RPMI7951 (cell line): Measurements from ENCODE around the gene AKAIN1.

DNA sequence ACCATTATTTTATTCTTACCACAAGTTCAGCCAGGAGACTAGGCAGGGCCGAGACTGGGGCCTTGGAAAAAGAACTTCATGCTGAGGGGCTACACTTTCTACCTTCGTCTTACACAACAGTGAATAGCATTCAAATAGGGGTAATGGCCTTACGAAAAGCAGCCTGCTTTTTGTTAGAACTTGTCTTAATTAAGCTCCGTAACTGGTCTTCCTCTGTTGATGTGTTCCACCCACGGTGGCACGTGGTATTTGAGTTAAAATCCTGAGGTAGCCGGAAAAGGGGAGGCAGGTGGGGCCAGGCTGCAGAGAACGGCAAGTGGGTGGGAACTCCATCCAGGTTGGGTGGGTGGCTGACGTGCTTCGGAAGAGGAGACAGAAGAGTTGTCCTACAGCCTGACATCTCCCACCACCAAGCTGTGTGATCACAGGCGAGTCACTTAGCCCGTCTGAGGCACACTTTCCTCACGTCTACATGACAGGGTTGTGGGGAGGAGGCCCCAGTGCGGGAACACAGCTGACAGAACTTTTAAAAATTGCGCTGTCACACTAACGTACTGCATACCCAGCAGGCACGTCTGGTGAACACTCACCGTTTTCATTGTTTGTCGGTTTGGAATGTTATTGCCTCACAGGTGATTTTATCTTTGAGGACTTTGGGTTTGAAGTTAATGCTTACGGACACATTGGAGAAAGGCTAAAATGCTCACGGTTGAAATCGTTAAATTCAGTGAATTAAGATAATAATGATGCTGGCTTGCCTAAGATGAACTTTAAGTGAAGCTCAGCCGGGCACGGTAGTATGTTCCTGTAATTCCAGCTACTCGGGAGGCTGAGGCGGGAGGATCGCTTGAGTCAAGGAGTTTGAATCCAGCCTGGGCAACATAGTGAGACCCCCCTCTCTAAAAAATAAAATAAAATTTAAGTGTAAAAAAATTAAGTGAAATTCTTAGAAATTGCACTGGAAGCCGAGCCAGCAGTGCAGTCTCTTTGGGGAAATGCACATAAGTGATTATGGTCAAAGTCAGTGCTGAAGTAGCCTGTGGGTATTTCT, 8.8 kb downstream of the EMILIN2 start:
- RAMPAGE, long total RNA: no peak

DNA sequence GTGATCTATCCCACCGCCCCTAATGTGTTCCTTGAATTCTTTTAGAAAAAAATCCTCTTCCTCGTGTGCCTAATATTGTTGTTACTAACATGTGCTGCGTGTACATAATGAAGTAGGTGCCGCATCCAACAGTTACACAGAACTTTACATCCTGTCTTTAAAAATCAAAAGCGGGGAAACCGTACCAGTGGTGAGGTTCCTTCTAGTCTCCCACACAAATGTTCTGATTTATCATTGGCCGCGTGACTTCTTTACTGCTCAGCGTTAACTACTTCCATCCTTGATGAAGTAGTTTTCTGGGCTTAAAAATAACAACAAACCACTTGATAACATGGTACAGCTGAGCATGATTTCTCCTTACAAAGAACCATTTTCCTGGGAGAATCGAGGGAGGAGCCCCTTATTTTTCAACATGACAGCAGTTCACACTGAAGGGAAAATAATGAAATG, 9.7 kb downstream of the EMILIN2 start:
- RAMPAGE, long total RNA: no peak

DNA sequence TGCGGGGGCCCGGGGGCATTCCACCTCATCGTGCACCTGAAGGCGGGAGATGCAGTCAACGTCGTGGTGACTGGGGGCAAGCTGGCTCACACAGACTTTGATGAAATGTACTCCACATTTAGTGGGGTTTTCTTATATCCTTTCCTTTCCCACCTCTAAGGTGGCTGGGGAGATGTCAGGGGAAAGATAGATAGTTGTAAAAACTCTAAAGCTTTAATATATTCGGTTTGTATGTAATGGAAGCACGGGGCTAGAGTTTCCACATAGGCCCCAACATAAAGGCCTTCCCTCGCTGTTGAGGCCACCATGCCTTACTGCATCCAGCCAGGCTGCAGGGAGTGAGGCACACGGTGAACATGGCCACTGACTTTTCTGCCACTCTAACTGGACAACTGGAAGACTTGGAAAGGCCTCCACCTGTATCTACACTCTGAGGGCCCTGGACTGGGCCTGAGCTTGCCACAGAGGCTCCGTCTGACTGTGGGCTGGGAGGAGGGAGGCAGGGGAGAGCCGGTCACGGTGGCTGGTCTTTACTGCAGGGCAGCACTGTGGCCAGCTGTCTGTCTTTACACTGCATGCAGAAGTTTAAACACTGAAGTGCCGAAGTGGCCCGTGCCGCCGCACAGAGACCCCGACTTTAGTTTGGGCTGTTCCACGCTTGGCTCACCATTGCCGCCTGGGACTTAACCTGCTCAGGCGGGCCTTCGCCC, 66.6 kb downstream of the EMILIN2 start:
- RAMPAGE, long total RNA: no peak

GRCh38 chr18:2947695-2948008, 65.3 kb downstream of the LPIN2 start:
- RAMPAGE, long total RNA: no peak

DNA sequence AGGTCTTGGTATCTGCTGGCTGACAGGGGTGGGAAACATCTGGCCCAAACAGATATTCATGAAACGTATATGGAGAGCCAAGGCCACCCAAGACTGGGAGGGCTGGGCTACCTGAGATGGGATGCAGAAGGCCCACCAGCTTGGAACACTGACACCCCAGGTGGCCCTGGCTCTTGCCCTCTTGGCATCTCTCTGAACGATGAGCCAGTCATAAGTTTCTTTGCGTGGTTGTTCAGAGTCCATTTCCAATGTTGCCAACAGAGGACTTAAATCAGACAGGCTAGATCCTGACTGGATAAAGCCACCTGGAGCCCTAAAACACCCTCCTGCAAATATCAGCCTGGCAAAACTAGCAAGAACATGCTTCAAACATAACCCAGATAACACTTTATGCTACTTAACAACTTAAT, 42.6 kb downstream of the LPIN2 start:
- RAMPAGE, long total RNA: no peak

DNA sequence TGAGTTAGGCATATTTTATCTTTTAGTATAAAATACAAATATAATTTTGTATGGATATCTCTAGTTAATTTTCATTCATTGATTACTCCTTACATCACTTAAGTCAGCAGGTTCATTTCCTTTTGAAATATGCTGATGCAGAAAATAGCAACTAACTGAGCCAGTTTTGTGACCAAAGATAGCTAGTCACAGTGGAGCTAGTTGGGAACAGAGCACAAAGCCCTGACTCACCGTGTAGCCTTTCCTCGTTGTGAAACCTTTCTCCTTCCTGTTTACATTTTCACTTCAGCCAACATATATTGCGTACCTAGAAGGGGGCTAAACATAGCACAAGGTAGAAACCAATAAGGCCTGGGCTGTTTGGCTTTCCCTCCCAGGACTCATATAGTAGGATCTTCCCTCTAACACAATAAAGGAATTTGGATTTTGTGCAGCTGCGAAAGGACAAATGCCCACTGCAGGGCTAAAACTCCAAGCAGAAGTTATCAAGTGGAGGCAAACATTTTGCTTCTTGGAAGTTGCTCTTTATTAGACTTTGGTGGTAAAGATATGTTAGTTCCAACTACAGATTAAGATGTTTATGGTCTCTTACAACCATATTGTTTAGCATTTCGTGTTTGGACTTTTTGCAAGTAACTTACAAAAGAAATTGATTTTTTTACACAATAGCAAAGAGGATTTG, 24.5 kb upstream of the LPIN2 start:
- RAMPAGE, long total RNA: no peak

GRCh38 chr18:3058322-3058880, 45.5 kb upstream of the LPIN2 start:
- RAMPAGE, long total RNA: no peak

- RAMPAGE, long total RNA: no peak
These were observed 47.6 kb upstream of the LPIN2 start for GRCh38 chr18:3060410-3061102.

DNA sequence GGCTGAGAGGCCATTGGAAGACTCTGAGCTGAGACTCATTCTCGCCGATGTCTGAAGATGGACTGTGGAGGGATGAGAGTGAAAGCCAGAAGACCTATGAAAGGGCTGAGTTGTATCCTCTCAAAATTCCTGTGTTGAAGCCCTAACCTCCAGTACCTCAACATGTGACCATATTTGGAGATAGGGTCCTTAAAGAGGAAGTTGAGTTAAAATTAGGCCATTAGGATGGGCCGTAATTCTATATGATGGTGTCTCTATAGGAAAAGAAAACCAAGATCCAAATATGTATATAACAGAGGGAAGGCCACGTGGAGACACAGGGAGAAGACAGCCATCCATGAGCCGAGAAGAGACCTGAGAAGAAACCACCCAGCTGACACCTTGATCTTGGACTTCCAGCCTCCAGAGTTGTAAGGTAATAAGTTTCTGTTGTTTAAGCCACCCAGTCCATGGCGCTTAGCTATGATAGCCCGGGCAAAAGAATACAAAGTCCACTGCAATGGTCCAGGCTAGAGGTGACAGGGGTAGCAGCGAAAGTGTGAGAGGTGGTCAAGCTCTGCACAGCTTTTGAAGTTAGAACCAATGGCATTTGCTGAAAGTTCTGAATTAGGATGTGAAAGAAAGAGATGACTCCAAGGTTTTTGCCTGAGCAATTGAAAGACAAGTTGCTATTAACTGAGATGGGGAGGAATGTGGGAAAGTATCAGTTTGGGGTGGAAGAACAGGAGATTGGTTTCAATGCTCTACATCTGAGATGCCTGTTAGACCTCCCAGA, 2.8 kb downstream of the MYOM1 start:
- RAMPAGE, long total RNA: no peak

DNA sequence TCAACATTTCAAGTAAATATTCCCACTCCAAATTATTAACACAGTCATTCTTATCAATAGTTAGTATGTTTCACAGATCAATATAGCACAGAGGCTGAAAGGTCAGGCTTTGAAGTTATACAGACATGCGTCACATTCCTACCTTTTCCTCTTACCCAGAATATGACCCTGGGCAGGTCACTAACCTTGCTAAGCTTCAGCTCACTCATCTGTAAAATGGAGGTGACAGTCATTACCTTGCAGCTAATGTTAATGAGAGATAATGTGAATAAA, 13.8 kb upstream of the MYL12A start:
- RAMPAGE, long total RNA: no peak

DNA sequence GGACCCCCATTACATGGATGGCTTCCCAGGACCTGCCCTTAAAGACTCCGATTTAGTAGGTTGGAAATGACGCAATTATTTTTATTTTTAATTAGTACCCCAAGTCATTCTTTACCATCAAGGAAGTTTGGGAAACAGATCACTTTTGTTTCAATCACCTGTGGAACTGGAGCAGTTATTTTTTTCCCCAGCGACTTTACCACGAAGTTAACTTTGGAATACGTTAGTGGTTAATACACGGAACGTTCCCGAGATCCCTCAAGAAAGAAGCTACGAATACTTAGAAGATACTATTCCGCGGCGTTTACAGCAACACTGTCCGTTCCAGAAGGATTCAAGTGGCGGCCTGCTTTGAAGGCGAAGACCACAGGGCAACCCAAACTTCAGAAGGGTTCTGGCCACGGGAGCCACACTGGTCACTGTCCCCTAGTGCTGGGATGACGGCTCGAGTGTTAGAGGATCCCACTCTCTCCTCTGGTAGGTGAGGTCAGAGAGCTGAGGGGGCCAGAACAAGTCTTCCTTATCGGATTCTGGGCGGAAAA, 1.2 kb upstream of the MYL12A start:
- RAMPAGE, long total RNA: no peak

GRCh38 chr18:3251752-3252793, 4.5 kb downstream of the MYL12A start:
- RAMPAGE, long total RNA: no peak

DNA sequence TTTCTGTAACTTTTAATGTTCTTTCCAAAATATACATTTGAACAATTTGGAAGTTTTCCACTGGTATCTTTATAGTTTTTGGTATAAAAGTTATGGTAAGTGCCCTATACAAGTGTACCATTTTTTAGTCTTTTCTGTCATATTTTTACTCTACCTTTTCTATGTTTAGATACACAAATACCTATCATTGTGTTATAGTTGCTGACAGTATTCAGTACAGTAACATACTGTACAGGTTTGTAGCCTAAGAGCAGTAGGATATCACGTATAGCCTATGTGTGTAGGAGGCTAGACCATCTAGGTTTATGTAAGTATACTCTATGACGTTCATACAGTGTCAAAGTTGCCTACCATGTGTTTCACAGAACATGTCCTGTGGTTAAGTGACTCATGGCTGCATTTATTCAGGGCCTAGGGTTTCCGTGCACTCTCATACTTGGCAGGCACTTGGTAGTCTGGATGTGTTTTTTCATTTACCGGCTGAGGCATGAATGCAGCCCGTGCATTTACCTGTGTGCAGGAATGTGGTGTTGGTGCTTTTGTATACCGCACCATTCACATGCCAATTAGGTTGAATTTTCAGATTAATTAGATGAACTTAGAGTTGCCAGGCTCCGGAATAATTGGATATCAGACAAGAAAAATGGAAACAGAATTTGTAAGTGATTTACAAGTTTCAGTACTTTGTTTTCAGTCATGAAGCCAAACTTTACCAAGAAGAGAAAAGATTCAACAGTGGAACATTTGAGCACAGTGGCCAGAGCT, 43.4 kb downstream of the MYL12B start:
- RAMPAGE, long total RNA: no peak

GRCh38 chr18:3449174-3449939, 615 bp upstream of the TGIF1 start:
- RAMPAGE, long total RNA: no peak

GRCh38 chr18:3498553-3499623, 48.9 kb downstream of the TGIF1 start:
- RAMPAGE, long total RNA: no peak

DNA sequence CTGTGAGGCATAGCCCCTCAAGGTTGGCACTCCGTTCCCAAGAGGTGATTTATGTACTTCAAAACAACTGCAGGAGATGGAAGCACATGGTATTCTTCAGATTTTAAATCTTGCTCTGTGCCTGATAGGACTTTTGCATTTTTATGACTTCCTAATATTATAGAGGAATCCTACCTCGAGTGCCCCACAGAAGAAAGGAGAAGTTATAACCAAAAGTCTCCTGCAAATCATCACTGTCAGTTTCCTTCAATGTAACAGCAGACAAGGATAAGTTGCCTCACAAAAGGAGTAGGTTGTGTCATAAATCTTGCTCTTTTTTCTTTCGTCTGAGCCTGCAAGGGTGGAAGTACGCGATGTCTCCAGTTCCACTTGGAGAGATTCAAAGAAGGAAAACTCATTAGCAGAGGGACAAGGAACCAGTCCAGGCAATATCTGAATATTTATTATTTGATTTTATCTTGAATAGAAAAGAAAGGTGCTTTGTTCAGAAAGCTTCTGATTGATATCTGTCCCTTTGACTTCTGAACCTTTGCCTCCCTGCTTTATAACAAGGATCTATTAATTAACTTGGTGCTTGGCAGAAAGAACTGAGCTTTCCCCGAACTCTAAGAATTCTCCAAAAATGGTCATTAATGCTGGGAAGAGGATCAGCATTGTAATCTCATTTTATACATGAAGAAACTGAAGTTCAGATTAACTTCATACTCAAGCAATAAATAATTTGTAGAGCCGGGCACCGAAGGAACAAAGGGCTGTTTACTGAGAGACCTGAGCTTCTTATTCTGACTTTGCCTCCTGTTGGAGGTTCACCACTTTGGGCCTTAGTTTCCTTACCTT, 272.4 kb downstream of the TGIF1 start:
- RAMPAGE, long total RNA: no peak

DNA sequence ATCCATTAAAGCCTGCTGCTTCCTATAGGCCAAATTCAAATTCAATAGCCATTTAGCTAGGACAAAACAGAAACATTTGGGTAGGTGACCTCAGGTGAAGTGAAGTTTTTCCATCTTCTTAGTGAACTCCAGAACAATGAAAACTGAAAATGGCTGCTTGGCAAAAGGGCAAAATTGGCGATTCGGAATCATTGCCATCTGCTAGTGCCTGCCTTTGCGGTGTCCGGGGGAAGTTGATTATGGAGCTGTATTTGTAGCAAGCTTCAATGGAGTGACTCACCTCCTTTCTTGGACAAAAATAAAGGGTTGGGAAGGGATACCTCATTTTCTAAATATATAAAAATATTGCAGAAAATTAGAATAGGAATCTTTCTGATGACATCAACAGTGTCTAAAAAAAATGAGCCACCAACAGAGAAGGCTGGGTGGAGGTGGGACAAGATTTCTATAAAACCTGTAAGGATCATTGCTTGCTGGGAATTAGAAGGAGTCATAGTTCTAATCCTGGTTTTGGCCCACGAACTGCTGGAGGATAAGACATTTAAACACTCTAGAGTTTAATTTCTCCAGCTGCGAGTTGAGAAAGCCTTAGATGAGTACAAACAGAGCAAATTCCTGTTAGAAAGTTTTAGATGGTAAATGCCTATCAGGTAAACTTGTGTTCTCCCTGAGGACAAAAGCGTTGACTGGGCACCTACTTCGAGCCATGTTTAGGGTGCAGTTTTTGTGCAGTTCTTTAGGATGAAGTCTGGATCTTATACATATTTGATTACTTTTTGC, 460.7 kb downstream of the TGIF1 start:
- RAMPAGE, long total RNA: no peak

GRCh38 chr18:3992798-3993417, 462.2 kb downstream of the DLGAP1 start:
- RAMPAGE, long total RNA: no peak

DNA sequence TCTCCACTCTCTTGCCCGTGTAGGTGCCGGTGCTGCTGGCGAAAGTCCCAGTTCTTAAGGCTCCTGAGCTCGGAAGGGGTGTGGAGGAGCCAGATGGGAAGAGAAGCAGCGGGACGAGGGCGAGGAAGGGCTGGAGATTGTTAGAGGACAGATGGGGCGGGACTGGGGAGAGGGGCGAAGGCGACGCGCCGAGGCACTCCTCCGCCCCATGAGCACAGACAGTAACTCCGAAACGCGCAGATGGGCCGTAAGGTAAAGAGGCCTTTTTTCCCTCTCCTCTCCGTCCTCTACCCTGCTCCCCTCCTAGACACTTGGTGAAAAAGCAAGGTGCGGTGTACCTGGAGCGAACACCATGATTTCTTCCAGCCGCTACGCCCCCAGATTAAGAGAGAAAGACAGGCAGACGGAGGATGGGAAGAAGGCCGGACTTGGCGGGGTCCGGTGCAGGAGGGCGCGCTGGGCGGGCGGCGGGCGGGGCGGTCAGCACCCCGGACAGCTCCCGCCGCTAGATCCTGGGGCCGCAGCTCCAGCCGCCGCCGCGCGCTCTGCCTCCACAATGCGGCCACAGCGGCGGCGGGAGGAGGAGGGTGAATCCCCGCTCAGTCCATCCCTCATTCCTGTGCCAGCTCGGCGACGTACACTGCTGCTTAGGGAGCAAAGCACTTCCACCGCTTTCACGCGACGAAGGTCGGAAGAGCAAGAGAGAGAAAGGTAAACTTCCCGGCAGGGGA, at the start of gene AKAIN1:
AKAIN1 (minus strand) TSS at position 558 of the 731 bp plus-strand sequence.
- RAMPAGE, long total RNA: no peak

GRCh38 chr18:5410435-5411112, 115.0 kb upstream of the ZBTB14 start:
- RAMPAGE, long total RNA: no peak